ENCODE data around the gene ALG6.

GRCh38 chr1:61636814-61637239, 88.1 kb downstream of the TM2D1 start:
- RRBS = no CpG with 5 or more reads among the region's 4 CpGs
CAGE:
- cytosol, long polyA plus RNA = no peak
- long polyA plus RNA = no peak
- nucleus, long polyA plus RNA = no peak

DNA sequence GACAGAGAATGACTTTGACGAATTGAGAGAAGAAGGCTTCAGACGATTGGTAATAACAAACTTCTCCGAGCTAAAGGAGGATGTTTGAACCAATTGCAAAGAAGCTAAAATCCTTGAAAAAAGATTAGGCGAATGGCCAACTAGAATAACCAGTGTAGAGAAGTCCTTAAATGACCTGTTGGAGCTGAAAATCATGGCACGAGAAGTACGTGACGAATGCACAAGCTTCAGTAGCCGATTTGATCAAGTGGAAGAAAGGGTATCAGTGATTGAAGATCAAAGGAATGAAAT, 201.9 kb downstream of the PATJ start:
- RRBS = no CpG with 5 or more reads among the region's 8 CpGs
CAGE:
- cytosol, long polyA plus RNA = no peak
- long polyA plus RNA = no peak
- nucleus, long polyA plus RNA = no peak

GRCh38 chr1:62113860-62114459, 80.7 kb upstream of the L1TD1 start:
- RRBS = no CpG with 5 or more reads among the region's 7 CpGs
CAGE:
- cytosol, long polyA plus RNA = no peak
- long polyA plus RNA = no peak
- nucleus, long polyA plus RNA = no peak

GRCh38 chr1:62689367-62689857, 1.2 kb upstream of the DOCK7 start:
CAGE:
- cytosol, long polyA plus RNA = no peak
- long polyA plus RNA = no peak
- nucleus, long polyA plus RNA = no peak

DNA sequence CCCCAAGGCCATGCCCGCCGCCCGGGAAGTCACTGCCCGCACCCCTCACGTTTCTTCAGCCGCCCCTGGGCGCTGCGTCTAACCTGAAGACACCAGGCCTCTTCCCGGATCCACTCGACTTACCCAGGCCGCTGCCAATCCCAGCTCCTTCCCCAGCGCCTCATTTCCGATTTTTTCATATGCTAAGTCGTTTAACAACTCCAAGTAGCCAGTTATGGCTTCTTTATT, 911 bp upstream of the FOXD3 start:
- RRBS = 19% methylated on average over 5 of the region's 14 CpGs
CAGE:
- cytosol, long polyA plus RNA = no peak
- long polyA plus RNA = no peak
- nucleus, long polyA plus RNA = no peak

DNA sequence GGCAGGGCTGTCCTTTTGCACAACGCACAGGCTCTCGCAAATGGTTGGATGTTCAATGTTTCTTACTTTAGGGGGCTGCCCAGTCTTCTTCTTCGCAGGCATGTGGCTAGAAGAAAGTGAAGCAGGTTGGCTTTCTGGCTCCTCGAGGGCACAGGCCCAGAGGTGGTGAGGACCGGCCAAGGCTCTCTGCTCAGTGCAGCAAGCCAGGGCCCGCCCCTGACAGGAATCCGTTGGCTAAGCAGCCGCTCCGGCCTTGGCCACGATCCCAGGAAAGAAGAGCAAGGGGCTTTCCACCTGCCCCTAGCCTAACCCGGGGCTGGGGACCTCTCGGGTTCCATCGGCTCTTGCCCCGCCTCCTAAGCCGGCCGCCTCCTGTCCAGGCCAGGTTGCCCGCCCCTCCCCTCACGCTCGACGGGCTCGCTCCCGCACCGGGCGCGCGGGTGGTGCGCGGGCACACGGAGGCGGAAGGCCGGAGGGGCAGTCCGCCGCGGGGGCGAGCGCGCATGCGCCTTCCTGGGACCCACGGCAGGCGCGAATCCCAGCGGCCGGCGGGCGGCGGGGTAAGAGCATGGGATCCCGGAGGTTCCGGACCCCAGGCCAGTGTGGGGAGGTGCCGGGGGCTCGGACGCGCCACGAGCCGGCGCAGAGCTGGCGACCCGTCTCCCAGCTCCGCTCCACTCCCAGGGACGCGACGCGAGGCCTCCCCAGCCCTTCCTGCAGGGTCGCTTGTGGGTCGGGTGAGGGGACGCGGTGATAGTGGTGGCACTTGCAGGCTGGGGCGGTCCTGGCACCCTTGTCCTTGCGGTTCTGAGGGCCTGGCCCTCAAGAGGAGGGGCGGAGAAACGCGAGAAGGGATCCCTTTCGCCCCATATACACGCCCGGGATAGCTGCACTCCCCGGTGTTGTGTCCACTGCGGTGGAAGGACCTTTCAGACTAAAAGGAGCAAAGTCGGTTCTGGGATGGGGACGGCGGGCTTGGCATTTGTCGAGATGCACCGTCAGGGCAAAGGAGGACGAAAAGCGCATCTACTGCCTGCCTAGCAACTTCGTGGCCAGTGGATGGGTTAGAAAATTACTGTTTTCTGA, at the start of gene ALG6:
ALG6 (plus strand) TSS at position 500 of the 1,086 bp plus-strand sequence.
- RRBS = 1% methylated on average over 37 of the region's 84 CpGs
CAGE:
- cytosol, long polyA plus RNA = start-site peak on the plus strand centred at position 527 of the sequence, 63 bp wide, 68 and 491 reads in 2 replicates
- long polyA plus RNA = start-site peak on the plus strand centred at position 518 of the sequence, 54 bp wide, 333 and 443 reads in 2 replicates
- nucleus, long polyA plus RNA = start-site peak on the plus strand centred at position 543 of the sequence, 31 bp wide, 189 and 85 reads in 2 replicates

GRCh38 chr1:63522473-63523027, 475 bp downstream of the ITGB3BP start:
- RRBS = no CpG with 5 or more reads among the region's 15 CpGs
CAGE:
- cytosol, long polyA plus RNA = no peak
- long polyA plus RNA = no peak
- nucleus, long polyA plus RNA = no peak

DNA sequence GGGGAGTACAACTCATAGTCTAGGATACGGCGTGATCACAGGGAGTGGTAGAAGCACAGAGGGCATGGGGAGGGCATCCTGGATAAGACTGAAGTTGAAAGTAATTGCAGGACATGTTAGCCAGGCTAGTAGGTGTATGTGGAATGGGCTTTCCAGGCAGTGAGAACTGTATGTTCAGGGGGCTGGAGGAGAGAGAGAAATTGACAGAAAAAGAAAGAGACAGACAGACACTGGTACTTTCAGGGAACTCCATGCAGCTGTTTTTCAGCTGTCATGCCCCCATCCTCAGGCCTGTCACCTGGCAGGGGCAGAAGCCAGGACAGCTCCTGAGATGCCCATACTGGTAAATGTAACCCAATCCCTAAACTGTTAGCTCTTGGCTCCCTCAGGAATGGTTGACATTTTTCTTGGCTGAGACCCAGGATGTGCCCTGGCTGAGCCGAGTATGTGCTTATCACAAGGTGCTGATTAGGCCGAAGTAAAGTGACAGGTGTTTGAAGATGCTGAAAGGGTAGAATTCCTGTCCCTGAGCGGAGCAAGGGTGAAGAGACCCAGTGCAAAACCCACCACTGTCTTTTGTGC, 50.6 kb downstream of the PGM1 start:
- RRBS = no CpG with 5 or more reads among the region's 5 CpGs
CAGE:
- cytosol, long polyA plus RNA = no peak
- long polyA plus RNA = no peak
- nucleus, long polyA plus RNA = no peak

GRCh38 chr1:64039402-64040048, 163.9 kb upstream of the UBE2U start:
- RRBS = no CpG with 5 or more reads among the region's 4 CpGs
CAGE:
- cytosol, long polyA plus RNA = no peak
- long polyA plus RNA = no peak
- nucleus, long polyA plus RNA = no peak

DNA sequence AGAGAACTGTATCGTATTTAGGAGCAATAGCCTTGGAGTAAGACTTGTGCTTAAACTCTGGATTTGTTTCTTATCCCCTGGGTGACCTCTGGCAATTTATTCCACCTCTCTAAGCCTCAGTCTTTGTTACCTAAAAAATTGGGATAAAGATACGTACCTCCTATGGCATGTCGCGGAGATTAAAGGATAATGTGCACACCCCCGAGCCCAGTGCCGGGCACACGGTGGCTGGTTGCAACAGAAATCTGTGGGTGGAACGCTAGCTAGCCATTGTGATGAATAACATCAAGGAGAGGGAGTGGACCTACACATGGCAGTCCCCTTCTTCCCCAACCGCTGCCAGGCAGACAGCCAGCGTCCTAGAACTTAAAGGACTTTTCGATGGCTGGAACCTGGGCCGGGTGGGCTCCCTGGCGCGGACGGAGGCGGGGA, 439 bp upstream of the CACHD1 start:
- RRBS = 5% methylated on average over 5 of the region's 16 CpGs
CAGE:
- cytosol, long polyA plus RNA = no peak
- long polyA plus RNA = no peak
- nucleus, long polyA plus RNA = no peak

DNA sequence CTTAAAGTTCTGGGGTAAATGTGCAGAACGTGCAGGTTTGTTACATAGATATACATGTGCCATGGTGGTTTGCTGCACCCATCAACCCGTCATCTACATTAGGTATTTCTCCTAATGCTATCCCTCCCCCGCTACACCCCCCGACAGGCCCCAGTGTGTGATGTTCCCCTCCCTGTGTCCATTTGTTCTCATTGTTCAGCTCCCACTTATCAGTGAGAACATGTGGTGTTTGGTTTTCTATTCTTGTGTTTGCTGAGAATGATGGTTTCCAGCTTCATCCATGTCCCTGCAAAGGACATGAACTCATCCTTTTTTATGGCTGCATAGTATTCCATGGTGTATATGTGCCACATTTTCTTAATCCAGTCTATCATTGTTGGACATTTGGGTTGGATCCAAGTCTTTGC, 28.3 kb downstream of the RAVER2 start:
- RRBS = no CpG with 5 or more reads among the region's 4 CpGs
CAGE:
- cytosol, long polyA plus RNA = no peak
- long polyA plus RNA = no peak
- nucleus, long polyA plus RNA = no peak

GRCh38 chr1:64826947-64827394, 82.1 kb downstream of the RAVER2 start:
- RRBS = no CpG with 5 or more reads among the region's 7 CpGs
CAGE:
- cytosol, long polyA plus RNA = no peak
- long polyA plus RNA = no peak
- nucleus, long polyA plus RNA = no peak

GRCh38 chr1:64866762-64867431, 99.5 kb downstream of the JAK1 start:
- RRBS = no CpG with 5 or more reads among the region's 13 CpGs
CAGE:
- cytosol, long polyA plus RNA = no peak
- long polyA plus RNA = no peak
- nucleus, long polyA plus RNA = no peak

GRCh38 chr1:64875997-64876605, 90.2 kb downstream of the JAK1 start:
- RRBS = no CpG with 5 or more reads among the region's 7 CpGs
CAGE:
- cytosol, long polyA plus RNA = no peak
- long polyA plus RNA = no peak
- nucleus, long polyA plus RNA = no peak

- RRBS = no CpG with 5 or more reads among the region's 4 CpGs
CAGE:
- cytosol, long polyA plus RNA = no peak
- long polyA plus RNA = no peak
- nucleus, long polyA plus RNA = no peak
These were observed 71.6 kb downstream of the JAK1 start for GRCh38 chr1:64894795-64895160.

DNA sequence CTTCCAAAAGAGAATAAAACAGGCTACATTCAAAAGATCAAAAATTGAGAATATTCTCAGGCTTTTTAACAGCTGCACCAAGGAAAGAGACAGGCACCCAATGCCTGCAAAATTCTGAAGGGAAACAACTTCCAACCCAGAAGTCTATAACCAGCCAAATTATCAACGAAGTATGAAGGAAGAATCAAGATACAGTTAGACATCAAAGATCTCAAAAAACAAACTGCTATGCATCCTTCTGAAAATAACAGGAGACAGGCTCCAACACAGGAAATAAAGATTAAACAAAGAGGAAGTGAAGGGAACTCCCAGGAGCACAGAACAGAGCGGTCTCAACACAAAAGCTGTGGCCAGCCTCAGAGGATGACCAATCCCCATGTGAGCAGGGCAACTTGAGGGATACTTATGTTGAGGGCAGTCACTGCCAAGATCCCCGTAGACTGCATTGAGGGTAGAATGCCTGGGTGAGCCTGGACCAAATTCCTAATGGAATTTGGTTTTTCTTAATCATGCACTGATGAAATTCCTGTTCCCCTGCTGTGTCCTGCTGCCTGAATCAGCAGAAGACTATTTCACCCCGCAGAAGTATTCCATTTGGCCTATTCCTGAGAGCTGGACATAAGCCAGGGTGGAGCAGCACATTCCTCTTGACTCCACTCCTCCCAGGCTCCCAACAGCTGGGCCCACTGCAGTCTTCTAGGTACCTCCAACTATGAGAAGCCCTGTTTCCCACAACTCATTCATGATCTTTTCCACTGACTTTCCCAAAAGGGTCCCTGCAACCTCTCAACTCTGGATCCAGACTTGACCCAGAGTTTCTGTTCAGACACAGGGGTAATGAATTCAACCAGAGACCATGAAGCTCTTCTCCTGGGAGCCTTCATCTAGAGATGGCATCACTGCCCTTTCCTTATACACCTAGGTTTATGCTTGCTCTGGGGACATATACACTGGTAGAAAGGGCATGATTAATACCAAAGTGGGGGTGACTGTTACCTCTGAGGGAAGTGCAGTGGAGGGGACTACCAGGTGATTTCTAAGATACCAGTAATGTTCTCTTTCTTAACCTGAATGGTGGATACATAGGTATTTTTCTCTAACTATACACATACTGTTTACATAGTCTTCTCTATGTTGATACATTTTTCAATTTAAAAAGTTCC, 48.8 kb downstream of the JAK1 start:
- RRBS = no CpG with 5 or more reads among the region's 4 CpGs
CAGE:
- cytosol, long polyA plus RNA = no peak
- long polyA plus RNA = no peak
- nucleus, long polyA plus RNA = no peak

- RRBS = no CpG with 5 or more reads among the region's 5 CpGs
CAGE:
- cytosol, long polyA plus RNA = no peak
- long polyA plus RNA = no peak
- nucleus, long polyA plus RNA = start-site peak on the minus strand at chr1:64956334-64956418, 76 and 75 reads in 2 replicates
These were observed 10.0 kb downstream of the JAK1 start for GRCh38 chr1:64956122-64957052.

DNA sequence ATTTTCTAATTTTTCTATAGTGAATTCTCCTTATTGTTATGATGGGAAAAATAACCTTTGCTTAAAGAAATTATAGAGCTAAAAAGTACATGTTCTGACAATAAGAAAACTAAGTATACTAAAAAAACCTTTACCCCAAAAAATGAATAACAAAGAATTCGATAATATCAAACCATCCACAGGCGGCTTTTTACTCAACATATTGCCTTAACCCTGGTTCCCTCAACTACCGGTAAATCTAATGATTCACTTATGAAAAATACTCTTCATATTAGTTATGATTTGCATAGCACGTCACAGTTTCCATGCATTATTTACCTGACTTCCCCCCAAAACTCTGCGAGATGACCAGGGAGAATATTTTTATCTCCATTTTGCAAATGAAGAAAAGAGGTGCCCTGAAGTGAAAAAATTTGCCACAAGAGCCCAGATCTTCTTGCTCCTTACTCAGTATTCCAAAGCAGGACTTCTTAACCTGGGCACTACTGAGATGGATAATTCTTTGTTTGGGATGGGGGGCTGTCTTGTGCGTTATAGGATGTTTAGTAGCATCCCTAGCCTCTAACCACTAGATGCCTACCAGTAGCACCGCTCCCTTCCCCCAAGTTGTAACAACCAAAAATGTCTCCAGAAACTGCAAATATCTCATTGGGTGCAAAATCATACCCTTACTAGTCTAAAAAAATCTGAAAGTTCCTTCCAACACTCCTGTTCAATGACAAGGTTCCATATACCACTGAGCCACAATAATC, 2.8 kb downstream of the JAK1 start:
- RRBS = no CpG with 5 or more reads among the region's 7 CpGs
CAGE:
- cytosol, long polyA plus RNA = no peak
- long polyA plus RNA = no peak
- nucleus, long polyA plus RNA = no peak

- RRBS = no CpG with 5 or more reads among the region's 7 CpGs
CAGE:
- cytosol, long polyA plus RNA = no peak
- long polyA plus RNA = no peak
- nucleus, long polyA plus RNA = no peak
These were observed 54.7 kb upstream of the JAK1 start for GRCh38 chr1:65020894-65021615.

GRCh38 chr1:65066682-65067621, 81.1 kb upstream of the AK4 start:
- RRBS = 1% methylated on average over 31 of the region's 135 CpGs
CAGE:
- cytosol, long polyA plus RNA = no peak
- long polyA plus RNA = no peak
- nucleus, long polyA plus RNA = no peak

Data from IMR-90 (cell line).